RPMI7951 (cell line): ENCODE data around the genes C18orf32 and LIPG.

- RAMPAGE, long total RNA: no peak
Observed at GRCh38 chr18:49052531-49053369, 102.0 kb upstream of the SMAD7 start.

DNA sequence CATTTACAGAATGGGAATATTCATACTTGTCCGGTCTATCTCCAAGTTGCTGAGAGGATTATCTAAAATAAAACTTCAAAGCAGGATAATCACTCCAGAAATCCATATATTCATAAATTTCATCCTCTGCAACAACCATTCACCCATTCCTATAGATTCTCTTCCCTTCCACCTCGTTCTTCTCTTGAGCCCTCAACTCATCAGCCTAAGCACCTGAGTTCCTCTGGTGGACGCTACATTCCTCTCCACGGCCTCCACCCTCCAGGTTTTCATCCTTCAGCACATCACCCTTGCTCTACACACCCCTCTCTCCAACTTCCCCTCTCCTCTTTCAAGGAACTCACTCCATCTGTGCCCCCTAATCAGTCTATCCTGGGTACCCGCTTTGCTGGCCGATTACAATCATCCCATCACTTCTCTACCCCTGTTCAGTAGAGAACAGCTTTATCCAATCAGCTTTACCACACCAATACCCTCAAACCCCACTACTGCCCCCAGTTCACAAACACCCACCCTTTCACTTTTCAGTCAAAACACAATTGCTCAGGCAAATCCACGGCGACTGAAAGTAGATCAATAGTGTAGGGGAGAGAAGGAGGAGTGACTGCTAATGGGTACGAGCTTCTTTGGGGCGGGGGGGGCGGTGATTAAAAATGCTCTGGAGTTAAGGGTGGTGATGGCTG lies 1.0 kb downstream of the DYM start:
- RAMPAGE, long total RNA: no peak

- RAMPAGE, long total RNA: no peak
Observed at GRCh38 chr18:49465265-49465829, 4.9 kb upstream of the DYM start.

GRCh38 chr18:49486905-49487993 lies at the start of gene C18orf32:
Gene C18orf32 (minus strand): TSS chr18:49487234.
- RAMPAGE, long total RNA: no peak

DNA sequence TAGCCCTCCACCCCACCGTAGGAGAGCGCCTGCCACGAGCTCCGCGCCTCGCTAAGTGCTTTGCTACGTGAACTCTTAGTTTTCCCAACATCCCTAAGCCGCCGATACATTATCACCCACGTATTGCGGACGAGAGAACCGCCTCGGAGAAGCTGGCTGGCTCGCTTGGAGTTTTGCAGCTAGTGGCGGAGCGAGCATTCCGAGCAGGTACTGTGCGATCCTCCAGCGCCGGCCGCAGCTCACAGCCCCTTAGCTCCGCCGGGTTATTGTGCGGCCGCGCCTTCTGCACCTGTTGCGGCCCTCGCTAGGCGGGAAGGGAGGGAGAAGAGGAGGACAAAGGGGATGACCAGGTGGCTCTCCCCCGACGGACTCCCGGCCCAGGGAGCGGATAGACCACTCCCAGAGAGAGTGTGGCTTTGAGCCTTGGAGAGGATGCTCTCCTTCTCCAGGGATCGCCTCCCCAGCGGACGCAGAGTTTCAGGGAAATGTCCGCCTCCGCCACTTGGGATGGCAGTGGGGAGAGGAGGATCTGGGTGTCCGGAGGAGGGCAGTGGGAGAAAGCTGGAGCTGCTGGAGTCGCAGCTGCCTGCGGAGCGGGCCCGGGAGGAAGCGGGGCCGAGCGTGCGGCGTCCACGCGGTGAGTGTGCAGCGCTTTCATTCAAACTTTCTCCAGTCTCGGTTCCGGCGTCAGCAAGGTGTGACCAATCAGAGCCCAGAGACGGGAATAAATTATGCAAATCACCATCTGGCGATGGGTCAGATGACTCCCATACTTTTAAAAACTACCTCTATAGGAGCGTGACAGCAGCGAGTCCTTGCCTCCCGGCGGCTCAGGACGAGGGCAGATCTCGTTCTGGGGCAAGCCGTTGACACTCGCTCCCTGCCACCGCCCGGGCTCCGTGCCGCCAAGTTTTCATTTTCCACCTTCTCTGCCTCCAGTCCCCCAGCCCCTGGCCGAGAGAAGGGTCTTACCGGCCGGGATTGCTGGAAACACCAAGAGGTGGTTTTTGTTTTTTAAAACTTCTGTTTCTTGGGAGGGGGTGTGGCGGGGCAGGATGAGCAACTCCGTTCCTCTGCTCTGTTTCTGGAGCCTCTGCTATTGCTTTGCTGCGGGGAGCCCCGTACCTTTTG lies at the start of gene LIPG:
TSS of gene LIPG (plus strand) at position 804 of the 1,131 bp plus-strand sequence.
- RAMPAGE, long total RNA: no peak

GRCh38 chr18:49612592-49612974 lies 50.7 kb downstream of the LIPG start:
- RAMPAGE, long total RNA: no peak

DNA sequence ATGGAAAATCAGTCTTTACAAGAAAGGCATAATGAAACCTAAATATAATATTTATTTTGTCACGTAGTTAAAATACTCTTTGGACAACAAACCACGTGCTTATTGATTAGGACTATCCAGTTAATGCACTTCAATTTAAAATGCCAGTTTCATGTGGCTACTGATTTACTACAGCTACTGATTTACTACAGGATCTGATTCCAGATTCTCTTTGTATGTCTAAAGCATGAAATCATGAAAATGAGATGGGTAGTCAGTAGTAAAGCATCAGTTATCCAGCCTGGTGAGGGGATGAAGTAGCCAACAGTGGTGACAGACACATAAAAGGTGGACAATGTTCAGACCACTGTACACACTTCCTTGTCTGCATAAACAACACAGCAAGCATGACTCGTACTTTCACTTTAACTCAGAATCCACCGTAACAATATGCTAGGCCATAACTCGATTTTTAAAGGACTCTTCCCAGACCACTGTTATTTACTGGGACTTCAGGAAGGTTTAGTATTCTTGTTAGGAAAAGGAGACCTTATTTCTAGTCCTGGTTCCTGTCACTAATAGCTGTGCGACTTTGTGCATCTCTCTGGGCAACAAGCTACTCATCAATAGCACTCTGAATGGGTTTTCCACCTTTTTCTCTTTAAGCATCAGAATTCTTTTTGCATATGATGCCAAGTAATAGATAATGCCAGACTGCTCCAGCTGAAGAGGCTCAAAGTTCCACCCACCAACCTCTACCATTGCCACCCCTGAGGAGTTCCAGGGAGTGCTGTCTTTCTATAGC lies 24.8 kb downstream of the ACAA2 start:
- RAMPAGE, long total RNA: no peak

DNA sequence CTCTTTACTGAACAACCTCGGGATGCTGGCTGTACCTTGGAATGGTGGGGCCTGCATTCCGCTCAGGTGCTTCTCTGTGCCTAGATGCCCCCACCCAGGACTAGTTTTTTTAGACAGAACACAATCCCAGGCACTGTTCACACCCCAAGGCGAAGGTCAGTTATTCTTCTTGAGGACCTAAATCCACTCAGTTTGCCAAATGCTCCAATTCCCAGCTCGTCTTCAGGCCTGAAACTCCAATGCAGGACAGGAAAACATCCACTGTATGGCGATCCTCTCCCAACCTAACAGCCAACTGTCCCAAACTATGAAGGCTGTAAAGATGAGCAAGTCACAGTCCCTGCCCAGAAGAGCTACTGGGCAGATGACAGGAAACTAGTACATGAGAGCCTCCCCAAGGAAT lies 154.4 kb upstream of the ACAA2 start:
- RAMPAGE, long total RNA: no peak

DNA sequence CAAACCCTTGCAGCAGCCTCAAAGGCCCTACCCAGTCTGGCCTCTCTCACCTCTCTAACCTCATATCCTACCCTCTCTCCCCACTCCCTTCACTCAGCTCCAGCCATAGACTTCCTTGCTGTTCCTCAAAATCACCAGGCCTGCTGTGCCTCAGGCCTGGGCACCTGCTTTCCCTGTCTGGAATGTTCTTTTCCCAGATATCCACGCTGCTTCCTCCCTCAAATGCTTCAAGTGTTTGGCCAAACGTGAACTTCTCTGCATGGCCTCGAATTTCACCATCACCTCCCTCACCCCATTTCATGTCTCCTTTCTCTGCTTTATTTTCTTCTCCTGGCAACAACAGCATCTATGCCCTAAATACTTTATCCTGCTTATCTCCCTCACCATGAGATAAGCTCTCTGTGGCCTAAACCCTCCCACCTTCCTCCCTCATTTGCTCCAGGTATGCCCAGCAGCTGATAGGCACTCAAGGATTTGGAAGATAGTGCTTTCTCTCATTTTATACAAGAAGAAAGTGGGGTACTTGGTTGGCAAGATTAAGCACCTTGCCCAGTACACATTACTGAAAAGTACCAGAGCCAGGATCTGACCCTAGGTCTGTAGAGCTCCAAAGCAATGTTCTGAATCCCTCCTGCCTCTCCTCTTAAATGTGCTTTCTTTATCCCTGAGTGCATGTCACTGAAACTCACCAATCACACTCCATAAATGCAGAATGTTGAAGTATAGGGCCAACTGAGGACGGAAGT lies 84.8 kb downstream of the MYO5B start:
- RAMPAGE, long total RNA: no peak

DNA sequence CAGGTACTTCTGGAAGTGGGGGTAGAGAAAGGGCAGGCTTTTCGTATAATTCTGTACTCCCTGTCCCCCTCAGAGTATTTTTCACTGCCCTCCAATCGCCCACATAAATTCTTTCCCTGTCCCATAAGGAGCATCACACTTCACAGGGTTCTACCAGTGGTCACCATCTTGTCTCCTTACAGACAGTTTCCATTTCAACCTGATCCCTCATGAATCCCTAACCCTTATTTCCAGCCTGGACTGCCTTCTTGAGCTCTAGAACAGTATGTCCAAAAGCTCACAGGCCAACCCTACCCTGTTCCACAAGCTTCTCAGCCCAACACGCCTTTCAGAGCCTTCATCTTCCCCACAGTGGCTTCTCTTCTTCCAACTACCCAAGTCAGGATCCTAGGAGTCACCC lies 48.1 kb downstream of the MYO5B start:
- RAMPAGE, long total RNA: no peak

- RAMPAGE, long total RNA: no peak
Observed at GRCh38 chr18:50188693-50189124, 6.2 kb downstream of the MYO5B start.

DNA sequence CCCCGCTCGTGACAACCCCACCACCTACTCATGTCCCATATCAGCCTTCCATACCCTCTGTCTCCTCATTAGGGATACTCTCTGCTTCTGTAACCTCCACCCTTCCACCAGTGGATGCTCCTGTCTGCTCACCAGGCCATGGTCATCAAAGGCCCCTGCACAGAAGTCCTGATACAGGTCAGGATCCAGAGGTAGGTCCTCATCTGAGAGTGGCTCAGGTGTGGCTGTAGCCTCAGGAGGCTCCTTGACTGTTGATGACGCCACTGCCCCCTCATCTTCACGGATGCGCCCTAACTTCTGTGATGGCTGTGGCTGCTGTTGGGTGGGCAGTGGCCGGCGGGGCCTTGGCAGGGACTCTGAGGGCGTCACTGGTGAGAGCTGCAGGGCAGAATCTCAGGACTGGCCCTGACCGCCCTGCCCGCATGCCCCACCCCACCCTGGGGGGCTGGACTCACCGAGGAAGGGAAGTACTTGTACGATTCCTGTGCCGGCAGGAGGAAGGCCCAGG lies 2.6 kb downstream of the CXXC1 start:
- RAMPAGE, long total RNA: no peak

- RAMPAGE, long total RNA: no peak
Observed at GRCh38 chr18:50650597-50651172, 90.8 kb downstream of the MAPK4 start.

DNA sequence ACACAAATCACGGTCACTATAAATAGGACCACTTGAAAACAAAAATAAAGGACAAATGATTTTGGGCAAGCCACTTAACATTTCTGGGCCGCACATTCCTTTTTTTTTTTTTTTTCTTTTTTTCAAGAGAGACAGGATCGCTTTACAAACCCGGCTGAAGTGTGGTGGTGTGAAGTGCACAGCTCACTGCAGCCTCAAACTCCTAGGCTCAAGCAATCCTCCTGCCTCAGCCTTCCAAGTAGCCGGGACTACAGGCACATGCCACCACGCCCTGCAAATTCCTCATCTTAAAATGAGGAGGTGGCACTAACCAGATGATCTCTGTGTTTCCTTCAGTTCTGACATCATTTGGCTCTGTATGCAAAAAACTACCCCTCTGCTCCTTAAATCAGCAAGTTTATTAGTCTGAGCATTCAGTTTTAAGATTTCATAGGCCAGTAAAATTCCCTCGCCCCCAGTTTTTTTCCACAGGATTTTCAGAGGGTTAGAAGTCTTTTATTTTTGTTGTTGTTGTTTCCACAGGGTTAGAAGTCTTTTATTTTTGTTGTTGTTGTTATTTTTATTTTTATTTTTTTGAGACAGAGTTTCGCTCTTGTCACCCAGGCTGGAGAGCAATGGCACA lies 28.4 kb upstream of the MRO start:
- RAMPAGE, long total RNA: no peak

GRCh38 chr18:50877778-50878045 lies 1.2 kb upstream of the ME2 start:
- RAMPAGE, long total RNA: no peak

DNA sequence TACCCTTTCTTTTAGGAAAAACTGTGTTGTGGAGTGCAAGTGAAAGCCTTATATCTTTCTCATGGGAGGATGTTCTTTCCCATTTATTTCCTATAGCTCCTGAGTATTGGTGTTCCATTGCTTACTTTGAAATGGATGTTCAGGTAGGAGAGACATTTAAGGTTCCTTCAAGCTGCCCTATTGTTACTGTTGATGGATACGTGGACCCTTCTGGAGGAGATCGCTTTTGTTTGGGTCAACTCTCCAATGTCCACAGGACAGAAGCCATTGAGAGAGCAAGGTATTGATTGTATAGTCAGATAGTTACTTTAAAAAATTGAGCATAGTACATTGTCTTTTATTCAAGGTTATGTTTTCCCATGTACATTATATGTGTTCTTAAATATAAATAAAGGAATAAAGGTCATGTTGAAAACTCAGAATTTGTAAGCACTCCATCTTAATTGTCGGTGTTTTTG lies 35.3 kb downstream of the SMAD4 start:
- RAMPAGE, long total RNA: no peak

- RAMPAGE, long total RNA: no peak
Observed at GRCh38 chr18:51141583-51141994, 55.9 kb downstream of the MEX3C start.

GRCh38 chr18:51184980-51185714 lies 12.3 kb downstream of the MEX3C start:
- RAMPAGE, long total RNA: no peak

GRCh38 chr18:51194462-51195059 lies 2.9 kb downstream of the MEX3C start:
- RAMPAGE, long total RNA: no peak

GRCh38 chr18:51218051-51218519 lies 20.6 kb upstream of the MEX3C start:
- RAMPAGE, long total RNA: no peak